Pulmonary lymph node (tissue), 1 donor: ENCODE results near the gene ING1.

- PRO-cap: no peak
Measured at GRCh38 chr13:110160954-110161600, 145.9 kb downstream of the COL4A1 start.

GRCh38 chr13:110192785-110193249 is 114.1 kb downstream of the COL4A1 start:
- PRO-cap: no peak

DNA sequence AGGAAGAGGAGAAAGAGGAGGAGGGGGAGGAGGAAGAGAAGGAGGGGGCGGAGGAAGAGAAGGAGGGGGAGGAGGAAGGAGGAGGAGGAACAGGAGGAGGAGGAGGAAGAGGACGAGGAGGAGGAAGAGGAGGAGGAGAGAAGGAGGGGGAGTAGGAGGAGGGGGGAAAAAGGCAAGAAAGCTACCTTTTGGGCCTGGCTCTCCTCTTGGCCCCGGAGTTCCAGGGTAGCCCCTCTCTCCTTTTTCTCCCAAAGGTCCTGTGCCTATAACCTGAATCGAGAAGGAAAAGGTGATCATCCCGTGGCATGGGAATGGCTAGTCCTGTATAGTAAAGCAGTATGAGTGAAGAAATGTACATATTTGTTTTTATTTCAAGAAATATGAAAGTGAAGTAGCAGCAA is 105.7 kb downstream of the COL4A1 start:
- PRO-cap: no peak

DNA sequence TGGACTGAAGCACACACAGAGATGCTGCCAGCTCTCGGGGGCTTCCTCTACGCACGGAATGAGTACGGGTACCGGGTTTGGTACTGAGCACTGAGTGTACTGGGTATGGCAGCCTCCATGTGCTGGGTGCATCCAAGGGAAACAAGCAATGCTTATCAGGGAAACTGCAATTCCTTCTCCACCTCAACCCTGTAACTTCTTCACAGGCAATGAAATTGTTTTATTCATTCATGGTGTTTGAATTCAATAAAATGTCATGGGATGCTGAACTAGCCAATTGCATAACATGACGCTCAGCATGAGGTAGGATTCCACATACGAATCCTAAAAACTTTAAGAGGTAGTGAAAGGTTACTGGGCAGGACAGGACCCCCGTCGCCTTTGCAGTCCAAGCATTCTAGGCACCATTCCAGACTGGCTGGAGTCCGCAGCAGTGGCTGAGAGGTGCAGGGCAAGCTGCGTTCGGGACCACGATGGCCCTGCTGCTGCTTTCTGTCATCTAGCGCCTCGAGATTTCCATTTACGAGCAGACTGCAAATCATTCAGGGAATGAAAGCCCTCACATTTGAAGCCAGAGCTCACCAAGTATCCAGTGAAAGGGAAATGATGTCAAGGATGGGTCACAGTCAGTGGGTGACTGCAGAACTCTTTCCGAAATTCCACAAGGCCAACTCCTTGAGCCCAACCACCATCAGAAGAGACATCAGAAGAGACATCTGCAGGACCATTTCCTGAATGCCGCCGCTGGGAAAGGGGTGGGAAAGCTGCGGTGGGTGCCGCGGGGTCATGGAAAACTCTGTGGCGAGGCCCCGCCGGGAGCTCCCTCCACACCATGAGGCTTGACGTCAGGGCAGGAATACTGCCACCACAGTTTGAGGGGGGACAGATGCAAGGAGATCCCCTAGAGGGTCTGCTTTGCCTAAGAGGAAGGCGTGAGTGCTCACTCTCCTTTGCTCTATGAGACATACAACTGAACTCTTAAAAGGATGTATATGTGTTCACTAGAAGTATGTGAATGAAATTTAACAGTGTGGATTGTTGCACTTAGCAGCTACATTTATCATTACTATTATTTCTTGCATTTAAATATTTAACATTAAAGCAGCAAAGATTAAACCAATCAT is 88.3 kb downstream of the COL4A1 start:
- PRO-cap: no peak

GRCh38 chr13:110265397-110266618 is 41.1 kb downstream of the COL4A1 start:
- PRO-cap: no peak

GRCh38 chr13:110290814-110291402 is 16.0 kb downstream of the COL4A1 start:
- PRO-cap: no peak

- PRO-cap: no peak
Measured at GRCh38 chr13:110308062-110308301, 898 bp downstream of the COL4A2 start.

- PRO-cap: unidirectional peak, minus-strand start at chr13:110308977
Measured at GRCh38 chr13:110308877-110309696, 2.0 kb downstream of the COL4A2 start.

GRCh38 chr13:110314921-110315223 is 7.8 kb downstream of the COL4A2 start:
- PRO-cap: no peak

DNA sequence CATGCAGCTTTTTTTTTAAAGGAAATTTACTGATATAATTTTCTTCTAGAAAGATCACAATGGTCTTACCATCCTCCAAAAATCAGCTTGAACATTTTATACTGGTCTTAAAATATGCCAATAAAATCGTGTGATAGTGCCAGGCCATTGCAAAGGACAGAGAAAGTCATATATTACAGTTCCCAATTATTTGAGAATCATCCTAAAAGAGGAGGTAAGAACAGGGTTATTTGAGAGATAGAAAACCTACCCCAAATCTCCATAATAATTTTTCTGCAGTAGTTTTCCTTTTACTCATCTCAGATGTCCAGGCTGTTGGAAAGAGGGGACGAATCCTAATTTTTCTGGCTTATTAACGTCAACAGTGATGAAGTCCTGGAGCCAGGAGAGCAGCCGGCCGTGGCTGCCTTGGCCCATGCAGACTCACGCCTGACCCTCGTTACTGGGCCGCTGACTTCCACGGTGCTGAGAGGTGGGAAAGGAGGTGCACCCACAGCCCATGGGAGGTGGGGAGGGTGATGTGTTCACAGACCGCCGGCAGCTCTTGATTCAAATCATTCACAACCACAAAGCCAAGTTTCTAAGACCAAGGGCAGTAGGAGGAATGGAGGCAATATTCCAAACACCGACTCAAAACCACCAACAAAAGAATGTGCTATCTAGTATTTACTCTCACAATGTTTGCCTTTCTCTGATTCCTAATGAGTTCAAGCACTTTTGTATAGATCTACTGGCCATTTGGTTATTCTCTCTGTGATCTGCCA is 24.2 kb downstream of the COL4A2 start:
- PRO-cap: no peak

DNA sequence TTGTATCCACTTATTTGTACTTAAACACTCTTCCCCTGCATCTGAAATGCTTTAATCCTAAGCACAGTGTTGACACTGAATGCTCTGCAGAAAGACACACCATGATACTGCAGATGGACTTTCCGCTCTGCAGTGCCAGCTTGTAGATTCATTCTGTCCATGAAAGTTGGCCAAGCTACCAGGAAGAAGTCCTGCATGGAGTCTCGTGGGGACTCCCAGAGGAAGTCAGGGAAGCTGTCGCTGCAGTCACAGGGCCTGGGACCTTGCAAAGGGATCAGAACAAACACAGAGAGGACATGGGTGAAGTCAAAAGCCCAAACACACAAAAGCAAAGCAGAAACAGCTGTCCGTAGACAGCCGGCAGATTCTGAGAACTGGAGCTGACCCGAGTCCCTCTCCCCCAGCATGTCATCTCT is 124.7 kb downstream of the COL4A2 start:
- PRO-cap: no peak

GRCh38 chr13:110447402-110447951 is 114.0 kb downstream of the RAB20 start:
- PRO-cap: no peak

DNA sequence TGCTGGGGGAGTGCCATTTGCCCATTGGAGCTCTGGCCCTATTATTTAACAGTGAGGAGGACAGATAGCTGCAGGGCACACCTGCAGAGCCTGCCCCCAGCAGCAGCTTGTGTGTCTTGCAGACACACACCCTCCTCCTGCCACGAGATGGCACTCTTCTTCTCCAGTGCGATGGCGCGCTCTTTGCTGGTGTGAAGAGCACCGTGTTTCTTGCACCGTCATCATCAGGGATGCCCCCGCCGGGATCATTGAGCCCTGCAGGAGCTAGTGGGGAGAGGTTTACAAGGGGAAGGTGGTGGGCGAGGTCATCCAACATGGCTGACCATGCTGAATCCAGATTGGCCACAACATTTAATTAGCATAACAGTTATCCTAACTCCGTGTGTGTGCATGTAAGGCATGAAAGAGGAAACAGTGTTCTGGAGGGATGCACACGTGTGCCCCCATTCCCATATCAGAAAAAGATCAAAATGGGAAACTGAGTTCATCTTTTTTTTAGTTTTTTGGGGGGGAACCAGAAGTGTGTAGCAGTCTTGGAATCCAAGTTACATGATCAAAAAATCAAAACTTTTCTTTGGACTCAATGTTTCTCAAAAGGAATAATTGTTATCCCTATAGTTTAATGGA is 105.5 kb downstream of the RAB20 start:
- PRO-cap: bidirectional peak, plus-strand start at position 402 of the sequence, minus-strand start at position 250 of the sequence

GRCh38 chr13:110503228-110504099 is 58.1 kb downstream of the RAB20 start:
- PRO-cap: no peak

DNA sequence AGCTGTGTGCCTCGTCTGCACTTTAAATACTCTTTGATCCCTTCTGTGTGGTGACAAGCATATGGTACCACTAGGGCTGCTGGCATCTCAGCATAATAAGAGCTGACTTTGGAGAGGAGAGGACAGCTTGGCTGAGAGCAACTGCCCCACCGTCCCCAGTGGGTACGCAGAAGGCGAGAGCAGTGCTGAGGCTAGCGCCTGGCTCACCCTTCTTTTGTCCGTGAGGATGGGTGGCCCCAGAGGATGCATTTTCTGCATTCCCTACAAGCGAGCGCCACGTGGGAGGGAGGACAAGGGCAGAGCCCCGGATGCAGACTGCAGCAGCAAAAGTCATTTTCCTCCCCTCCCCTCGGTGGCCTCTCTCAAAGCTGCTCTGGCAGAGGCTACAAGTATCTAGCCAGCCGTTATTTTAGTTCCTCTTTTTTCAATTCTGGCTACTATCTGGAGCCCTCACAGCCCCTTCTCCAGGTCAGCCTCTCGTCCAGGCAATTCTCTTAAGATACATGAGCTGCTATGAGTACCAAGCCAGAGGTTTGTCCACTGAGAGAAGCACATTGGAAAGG is 51.5 kb downstream of the RAB20 start:
- PRO-cap: no peak

GRCh38 chr13:110520371-110521572 is 40.8 kb downstream of the RAB20 start:
- PRO-cap: bidirectional peak, plus-strand start at chr13:110521129, minus-strand start at chr13:110520876; unidirectional peak, plus-strand start at chr13:110521195; unidirectional peak, plus-strand start at chr13:110521284

DNA sequence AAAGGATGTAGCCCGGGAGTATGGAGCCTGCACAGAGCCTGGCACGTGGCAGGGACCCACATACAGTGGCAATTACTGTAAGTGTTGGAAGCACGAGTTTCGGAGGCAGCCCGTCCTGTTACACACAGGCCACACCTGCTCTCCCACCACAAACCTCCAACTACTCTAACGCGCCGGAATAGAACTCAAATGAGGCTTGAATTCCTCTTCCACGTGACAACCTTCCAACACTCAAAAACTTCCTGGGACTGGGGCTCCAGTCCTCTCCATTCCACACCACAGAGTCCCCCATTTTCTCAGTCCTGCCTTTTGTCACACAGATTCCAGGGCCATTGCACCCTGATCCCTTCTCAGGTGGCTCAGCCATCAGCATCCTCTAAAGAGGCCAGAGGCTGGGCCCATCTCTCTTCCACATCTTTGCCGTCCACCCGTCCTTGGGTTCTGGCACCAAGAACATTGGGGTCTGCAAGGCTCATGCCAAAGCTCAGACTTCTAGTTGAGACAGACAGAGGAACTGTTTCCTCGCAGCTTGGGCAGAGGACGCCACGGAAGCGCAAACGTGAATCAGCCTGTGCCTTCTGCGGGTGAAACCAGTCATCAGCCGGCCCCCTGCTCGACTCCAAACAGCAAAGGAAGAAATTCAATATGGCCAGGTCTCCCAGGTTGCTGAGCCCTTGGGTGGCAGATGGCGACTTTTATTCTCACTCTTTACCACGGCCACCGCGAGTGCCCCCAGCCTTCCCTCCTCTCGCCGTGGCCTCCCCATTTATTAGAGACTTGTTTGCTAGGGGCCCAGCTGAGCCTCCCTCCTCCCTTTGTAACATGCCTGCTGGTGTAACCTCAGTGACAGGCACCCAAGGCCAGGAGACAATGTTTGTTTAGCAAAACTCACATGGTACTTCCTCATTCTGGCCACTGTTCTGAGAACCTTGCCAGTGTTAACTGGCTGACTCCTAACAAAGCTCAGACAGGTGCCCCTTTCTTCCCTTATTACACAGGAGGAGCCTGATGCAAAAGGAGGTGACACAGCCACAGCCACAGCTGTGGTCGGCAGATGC is 6.1 kb downstream of the RAB20 start:
- PRO-cap: no peak

- PRO-cap: unidirectional peak, plus-strand start at chr13:110560811
Measured at GRCh38 chr13:110560544-110560960, 970 bp downstream of the RAB20 start.

- PRO-cap: bidirectional peak, plus-strand start at chr13:110713700, minus-strand start at chr13:110713513
Measured at GRCh38 chr13:110713603-110713927, at the start of gene ING1. ING1 (plus strand) TSS chr13:110713700.

GRCh38 chr13:110713928-110714713 is 621 bp downstream of the ING1 start:
- PRO-cap: unidirectional peak, plus-strand start at chr13:110714150; bidirectional peak, plus-strand start at chr13:110714616, minus-strand start at chr13:110714529